Jejunum (tissue), 1 donor: ENCODE results near the genes VEPH1 and IQCJ-SCHIP1.

GRCh38 chr3:157102107-157102439 is 57.9 kb downstream of the CCNL1 start:
- PRO-cap, result no peak

DNA sequence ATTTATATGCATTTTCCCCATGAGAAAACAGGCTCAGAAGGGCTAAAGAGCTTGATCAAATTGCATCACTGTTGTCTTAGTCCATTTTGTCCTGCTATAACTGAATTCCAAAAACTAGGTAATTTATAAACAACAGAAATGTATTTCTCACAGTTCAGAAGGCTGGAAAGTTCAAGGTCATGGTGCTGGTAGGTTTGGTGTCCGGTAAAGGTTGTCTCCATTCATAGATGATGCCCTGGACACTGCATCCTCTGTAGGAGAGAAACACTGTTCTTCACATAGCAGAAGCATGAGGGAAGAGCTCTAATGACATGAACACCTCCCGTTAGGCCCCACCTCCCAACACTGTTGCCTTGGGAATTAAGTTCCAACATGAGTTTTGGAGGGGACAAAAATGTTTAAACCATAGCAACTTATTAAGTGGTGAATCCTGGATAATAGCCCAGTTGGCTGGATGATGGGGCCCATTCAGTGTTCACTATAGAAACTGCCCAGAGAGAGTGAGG is 37.2 kb downstream of the CCNL1 start:
- PRO-cap, result no peak

DNA sequence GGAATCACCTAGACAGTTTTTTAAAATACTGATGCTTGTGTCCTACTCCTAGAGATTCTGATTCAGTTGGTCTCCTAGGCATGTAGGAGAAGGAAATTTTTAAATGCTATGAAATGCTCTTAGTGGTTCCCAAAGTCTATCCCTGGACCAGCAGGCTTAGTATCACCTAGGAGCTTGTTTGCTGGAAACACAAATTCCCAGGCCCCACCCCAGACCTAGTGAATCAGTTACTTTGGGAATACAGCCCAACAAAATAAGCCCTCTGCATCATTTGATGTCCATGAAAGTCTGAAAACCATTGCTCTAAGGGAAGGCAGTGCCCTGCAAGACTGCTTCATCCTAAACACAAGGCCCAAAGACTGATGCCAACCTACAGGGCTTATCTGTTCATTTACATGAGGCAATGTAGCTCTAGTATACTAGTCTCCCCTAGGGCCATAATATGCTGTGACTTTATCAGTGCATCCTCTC is 36.3 kb downstream of the CCNL1 start:
- PRO-cap, result no peak

DNA sequence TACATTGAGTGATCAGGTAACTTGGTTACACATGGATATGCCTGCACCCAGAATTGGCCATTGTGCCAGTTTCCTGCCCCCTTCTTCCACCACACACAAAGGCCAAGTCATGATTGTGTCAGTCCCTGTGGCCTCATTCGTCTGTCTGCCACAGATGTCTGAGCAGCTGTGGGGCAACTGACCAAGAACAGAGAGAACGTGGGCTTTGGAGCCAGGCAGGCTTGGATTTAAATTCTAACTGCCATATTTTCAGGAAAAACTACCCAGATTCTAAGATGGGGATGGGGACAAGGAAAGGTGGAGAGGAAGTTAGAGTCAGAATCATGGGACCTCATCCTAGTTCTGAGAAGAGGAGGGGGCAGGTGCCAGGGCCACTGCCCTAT is 27.0 kb downstream of the CCNL1 start:
- PRO-cap, result no peak

DNA sequence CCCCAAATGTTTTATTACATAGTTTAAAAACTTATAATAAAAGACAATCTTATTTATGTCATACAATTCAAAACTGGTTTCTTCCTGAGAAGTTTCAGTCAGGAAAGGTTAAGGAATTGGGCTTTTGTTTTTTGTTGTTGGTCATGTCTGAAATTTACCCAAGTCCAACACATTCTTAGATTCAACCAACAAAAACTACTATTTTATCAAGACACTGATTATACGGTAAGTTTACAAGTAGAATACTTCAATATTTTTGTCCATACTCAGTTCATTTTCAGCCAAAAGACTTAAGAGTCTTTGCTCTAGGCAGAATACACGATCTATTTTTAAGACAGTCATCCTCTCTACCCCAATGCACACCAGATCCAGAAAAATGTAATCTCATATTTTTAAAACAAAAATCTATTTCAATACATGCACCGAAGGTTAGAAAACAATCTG is 5.8 kb downstream of the CCNL1 start:
- PRO-cap, result no peak

DNA sequence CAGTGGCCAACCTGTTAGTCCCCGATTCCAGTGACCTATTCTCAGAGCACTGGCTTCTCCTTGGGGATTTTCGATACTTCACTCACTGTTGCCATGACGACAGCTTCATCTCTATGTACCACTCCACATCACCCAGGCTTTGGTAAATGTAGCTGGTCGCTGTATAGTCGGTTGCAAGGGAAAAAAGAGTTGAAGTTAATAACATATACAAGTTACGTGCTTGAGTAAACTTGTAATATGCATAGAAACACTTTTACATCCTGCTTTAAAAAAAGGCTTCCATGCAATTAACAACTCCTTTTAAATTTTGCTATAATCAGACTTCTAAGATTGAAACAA is 3.1 kb downstream of the CCNL1 start:
- PRO-cap, result no peak

GRCh38 chr3:157175645-157176109 is 15.7 kb upstream of the CCNL1 start:
- PRO-cap, result no peak

DNA sequence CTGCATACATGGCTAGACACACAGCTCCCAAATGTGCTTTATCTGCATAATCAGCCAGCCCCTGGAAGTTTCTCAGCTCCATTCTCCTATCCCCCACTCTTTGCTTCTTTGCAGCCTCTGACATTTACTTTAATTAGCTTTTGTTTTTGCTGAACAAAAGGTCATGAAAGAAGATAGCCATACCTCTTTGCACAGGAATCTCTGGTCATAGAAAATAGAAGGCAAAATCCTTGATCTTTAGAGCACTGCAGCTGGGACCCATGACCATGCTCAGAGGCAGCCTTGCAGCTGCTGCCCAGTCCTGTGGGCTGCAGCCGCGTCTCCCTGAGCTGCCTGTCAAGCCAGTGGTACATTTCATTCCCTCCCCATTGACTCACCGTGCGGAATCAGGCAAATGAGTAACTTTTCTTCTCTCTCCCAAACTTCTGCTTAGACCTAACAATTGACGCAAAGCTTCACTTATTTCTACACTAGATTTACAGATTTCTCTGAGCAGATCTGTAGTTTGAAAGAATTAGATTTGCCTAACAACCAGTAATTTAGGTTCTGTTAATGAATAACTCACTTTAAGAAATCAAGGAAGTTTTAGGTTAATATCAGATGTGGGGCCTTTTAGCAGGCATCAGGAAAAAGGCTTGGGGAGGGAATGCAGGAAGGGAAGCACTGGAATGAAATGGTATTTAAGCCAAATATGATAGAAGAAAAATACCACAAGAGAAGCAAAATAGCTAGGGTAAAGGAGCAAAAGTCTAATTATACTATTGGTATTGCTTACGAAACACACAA is at the start of gene VEPH1:
Gene VEPH1, minus strand, starts transcription at position 323 of the 786 bp plus-strand sequence.
- PRO-cap, result no peak

GRCh38 chr3:158698898-158699352 is 26.5 kb upstream of the LXN start:
- PRO-cap, result no peak

- PRO-cap, result no peak
Observed at GRCh38 chr3:158716890-158717610, 15.2 kb downstream of the RARRES1 start.

GRCh38 chr3:158768680-158768889 is 33.3 kb upstream of the MFSD1 start:
- PRO-cap, result no peak

DNA sequence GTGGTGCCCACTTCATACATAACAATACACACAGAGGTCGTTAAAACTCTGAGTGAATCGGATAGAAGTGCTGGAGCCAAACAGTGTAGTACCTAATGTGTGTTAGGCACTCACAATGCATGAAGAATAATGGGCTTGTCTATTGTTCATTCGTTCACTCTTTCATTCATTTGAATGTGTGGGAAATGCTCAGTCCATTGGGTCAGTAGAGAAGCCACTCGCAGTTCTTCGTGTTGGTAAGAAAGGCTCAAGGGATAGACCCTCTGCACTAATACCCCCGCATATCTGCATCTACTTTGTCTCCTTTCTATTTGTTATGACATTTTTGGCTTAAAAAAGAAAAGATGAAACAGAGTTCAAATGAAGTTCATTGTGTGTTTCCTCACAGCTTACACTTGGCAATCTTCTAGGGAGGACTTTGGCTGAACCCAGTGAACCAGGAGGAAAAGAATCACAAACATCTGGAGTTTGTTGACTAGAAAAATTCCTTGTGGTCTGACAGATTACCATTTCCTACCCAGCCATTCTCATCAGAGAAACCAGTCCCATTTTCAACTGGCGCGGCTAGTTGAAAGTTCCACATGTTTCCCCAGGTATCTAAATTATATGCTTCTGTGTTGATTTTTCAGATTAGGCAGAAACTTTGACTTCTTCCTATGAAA is 32.8 kb upstream of the MFSD1 start:
- PRO-cap, result no peak

GRCh38 chr3:158769552-158770164 is 32.2 kb upstream of the MFSD1 start:
- PRO-cap, result no peak

GRCh38 chr3:159273117-159273353 is at the start of gene IQCJ-SCHIP1:
Gene IQCJ-SCHIP1, plus strand, starts transcription at chr3:159273244.
- PRO-cap, result no peak

- PRO-cap, result no peak
Observed at GRCh38 chr3:159604196-159604395, 331.1 kb downstream of the IQCJ-SCHIP1 start.

- PRO-cap, result no peak
Observed at GRCh38 chr3:159788187-159788681, 437.0 kb upstream of the C3orf80 start.

GRCh38 chr3:159794879-159795777 is 430.1 kb upstream of the C3orf80 start:
- PRO-cap, result no peak

GRCh38 chr3:159798790-159799509 is 426.3 kb upstream of the C3orf80 start:
- PRO-cap, result no peak

GRCh38 chr3:159824022-159824641 is 401.1 kb upstream of the C3orf80 start:
- PRO-cap, result no peak

GRCh38 chr3:159836733-159837513 is 388.3 kb upstream of the C3orf80 start:
- PRO-cap, result no peak